Measurements from ENCODE around the genes DEGS1 and NVL.

DNA sequence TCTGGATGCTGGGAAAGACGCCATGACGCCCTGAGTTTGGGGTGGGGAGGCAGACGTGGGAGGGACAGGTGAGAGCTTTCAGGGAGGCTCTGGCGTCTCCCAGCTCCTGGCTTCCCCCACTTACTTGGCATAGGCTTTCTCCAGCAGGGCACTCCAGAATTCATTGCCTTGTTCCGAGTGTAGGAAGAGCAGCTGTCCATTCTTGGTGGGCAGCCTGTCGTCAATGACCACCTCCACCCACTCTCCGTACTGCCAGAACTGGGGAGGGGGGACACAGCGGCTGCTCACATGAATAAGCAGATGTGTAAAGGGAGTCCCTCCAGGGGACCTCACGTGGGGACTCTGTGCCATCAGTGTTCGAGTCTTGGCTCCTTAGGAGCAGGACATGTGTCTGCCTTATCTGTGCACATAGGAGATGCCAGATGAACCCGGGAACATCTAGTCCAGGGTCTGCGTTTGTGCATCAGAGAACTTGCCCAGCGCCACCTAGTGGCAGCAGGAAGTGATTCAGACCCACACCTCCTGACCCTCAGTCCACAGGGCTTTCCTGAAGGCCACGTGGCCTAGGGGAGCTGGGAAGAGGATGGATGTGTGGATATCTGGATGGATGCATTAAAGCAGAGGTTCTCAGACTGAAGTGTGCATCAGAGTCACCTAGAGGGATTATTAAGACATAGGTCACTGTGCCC is 37.5 kb downstream of the CAPN8 start:
- PRO-cap, 5 experiments, result no peak in any of the 5 experiments
- RAMPAGE, long total RNA, 2 experiments, result no peak in any of the 2 experiments
- RRBS, result no CpG with 5 or more reads among the region's 14 CpGs

DNA sequence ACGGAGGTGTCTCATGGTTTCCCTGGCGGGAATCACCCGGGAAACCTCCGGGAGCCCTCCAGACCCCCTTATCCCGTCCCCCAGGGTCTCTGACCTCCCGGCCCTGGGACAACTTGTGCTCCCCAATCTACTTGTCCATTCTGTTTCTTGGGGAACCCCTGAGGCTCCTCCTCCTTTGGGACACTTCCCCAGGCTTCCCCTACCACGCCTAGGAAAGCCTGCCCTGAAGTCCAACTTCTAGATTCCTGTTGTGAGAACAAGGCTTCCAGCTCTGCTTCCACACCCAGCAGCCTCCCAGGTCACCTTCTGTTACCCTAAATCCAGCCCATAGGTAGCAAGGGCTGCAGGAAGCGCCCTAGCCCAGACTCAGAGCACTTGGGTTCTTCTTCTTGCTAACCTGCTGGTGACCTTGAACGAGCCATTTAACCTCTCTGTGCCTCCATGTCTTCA is 1.1 kb downstream of the CAPN2 start:
- PRO-cap, 5 experiments, result no peak in any of the 5 experiments
- RAMPAGE, long total RNA, 2 experiments, result no peak in any of the 2 experiments
- RRBS, result 23% methylated on average over 3 of the region's 9 CpGs

DNA sequence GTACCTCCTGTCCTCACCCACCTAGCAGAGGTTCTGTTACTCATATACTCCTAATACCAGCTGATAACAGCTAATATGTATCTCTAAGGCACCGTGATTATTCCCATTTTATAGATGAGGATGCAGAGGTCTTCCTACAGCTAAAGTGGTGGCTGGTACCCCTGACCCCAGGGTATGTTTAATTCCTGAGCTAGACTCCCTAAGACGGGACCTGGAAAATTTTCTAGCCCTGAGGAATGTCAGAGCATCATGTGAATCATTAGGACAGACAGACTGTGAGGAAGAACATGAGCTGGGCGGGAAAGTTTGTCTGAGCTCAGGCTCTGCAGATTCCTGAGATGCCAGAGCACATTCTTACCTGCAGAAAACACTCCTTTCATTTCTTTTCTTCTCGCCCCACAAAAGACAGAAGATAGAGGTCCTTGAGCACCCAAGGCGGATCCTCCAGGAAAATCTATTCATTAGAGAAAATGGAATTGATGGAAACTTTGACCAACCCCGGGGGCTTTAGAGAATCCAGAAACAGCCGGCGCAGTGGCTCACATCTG is 6.5 kb downstream of the CAPN2 start:
- PRO-cap, 5 experiments, result no peak in any of the 5 experiments
- RAMPAGE, long total RNA, 2 experiments, result no peak in any of the 2 experiments
- RRBS, result no CpG with 5 or more reads among the region's 8 CpGs

- PRO-cap, 5 experiments, result no peak in any of the 5 experiments
- RAMPAGE, long total RNA, 2 experiments, result no peak in any of the 2 experiments
- RRBS, result 100% methylated on average over 1 of the region's 6 CpGs
Measured at GRCh38 chr1:223771051-223771448, 58.7 kb downstream of the CAPN2 start.

DNA sequence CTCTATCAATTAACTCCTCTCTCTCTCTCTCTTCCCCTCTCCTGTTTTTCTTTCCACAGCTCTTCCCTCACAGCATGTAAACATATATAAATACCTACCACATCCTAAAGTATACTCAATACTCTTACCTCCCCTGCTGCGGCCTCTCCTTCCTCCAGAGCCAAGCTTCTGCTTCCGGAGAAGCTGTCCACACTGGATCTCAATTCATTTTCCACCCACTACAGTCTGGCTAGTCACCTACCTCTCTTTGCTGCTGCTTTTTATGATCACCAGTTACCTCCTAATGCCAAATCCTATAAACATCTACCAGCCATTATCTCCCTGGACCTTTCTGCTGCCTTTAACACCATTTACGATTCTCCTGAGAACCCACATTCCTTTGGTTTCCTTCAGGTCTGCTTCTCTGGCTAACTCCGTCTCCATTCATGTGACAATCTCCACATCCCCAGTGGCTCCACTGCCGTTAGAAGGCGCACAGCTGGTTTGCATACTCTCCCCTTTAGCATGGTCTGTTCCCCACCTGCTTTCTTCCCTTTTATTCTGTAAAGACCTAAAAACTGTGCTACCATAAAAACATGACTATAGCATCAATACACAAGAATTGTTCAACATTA is 64.9 kb downstream of the CAPN2 start:
- PRO-cap, 5 experiments, result no peak in any of the 5 experiments
- RAMPAGE, long total RNA, 2 experiments, result no peak in any of the 2 experiments
- RRBS, result no CpG with 5 or more reads among the region's 6 CpGs

- PRO-cap, 5 experiments, result no peak in any of the 5 experiments
- RAMPAGE, long total RNA, 2 experiments, result no peak in any of the 2 experiments
- RRBS, result no CpG with 5 or more reads among the region's 12 CpGs
Measured at GRCh38 chr1:223778221-223779187, 66.2 kb downstream of the CAPN2 start.

GRCh38 chr1:223804067-223804606 is 41.6 kb downstream of the TP53BP2 start:
- PRO-cap, 5 experiments, result no peak in any of the 5 experiments
- RAMPAGE, long total RNA, 2 experiments, result no peak in any of the 2 experiments
- RRBS, result no CpG with 5 or more reads among the region's 4 CpGs

DNA sequence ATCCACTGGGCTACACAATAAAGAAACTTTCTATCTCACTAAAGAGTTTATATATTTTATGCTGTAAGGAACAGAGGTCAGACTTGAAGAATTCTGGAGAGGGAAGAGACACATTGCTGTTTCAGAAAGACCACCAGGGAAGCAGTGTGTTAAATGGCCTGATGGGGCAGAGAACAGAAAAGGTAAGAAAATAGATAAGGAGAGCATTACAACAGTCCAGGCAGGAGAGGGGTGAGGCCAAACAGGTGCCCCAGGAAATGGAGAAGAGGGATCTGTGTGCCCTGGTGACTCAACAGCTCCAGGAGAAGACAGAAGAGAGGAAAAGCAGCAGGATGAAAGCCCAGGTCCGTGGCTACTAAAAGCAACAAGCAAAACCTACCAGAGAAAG is 9.2 kb downstream of the TP53BP2 start:
- PRO-cap, 5 experiments, result peak in 1 of 5 experiments; most common plus-strand start position 301 of the sequence (in 1)
- RAMPAGE, long total RNA, 2 experiments, result no peak in any of the 2 experiments
- RRBS, result no CpG with 5 or more reads among the region's 1 CpG

DNA sequence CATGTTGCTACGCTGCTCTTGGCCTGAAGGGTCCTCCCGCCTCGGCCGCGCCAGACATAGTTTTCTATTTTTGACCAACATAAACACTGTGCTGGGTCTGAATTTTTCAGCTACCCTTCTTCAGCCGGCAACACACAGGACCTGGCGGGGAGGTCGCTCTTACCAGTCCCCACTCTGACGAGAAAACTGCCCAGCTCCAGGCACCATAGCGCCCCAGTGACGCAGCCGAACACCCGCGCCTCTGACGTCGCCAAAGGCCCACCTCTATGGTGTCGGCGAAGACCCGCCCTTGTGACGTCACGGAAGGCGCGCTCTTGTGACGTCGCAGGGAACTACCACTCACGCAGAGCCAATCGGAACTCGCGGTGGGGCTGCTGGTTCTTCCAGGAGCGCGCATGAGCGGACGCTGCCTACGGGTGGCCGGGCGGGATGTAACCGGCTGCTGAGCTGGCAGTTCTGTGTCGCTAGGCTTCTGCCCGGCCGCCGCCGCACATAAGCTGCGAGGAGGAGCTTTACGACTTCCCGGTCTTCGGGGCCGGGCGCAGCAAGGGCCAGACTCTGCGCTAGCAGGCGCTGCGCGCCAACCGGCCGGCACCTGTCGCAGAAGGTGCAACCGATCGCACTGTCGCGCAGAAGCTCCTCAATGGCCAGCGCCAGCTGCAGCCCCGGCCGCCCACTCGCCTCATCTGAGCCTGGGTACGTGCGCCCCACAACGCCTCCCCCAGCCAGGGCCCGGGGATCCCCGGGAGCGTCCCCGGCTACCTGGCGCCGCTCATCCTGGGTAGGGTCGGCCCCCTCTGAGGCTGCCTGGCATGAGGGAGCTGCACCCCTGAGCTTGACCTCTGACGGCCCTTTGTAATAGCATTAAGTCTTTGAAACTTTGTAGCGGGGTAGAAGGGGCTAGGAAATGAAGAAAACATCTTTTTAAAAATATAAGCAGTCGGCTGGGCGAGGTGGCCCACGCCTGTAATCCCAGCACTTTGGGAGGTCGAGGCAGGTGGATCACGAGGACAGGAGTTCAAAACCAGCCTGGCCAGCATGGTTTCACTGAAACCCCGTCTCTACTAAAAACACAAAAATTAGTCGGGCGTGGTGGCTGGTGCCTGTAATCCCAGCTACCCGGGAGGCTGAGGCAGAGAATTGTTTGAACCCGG is 121.2 kb upstream of the FBXO28 start:
- PRO-cap, 5 experiments, result peak in 5 of 5 experiments; most common plus-strand start position 409 of the sequence (in 3); most common minus-strand start position 218 of the sequence (in 4)
- RAMPAGE, long total RNA, 2 experiments, result start-site peak on the minus strand in 1 of 2 experiments, centred at position 228 of the sequence, 220 reads per replicate
- RRBS, result no CpG with 5 or more reads among the region's 85 CpGs

GRCh38 chr1:224063711-224064156 is 50.2 kb upstream of the FBXO28 start:
- PRO-cap, 5 experiments, result no peak in any of the 5 experiments
- RAMPAGE, long total RNA, 2 experiments, result no peak in any of the 2 experiments
- RRBS, result no CpG with 5 or more reads among the region's 2 CpGs

GRCh38 chr1:224106327-224107059 is 7.4 kb upstream of the FBXO28 start:
- PRO-cap, 5 experiments, result peak in 1 of 5 experiments; most common plus-strand start chr1:224106751 (in 1); most common minus-strand start chr1:224106620 (in 1)
- RAMPAGE, long total RNA, 2 experiments, result no peak in any of the 2 experiments
- RRBS, result no CpG with 5 or more reads among the region's 6 CpGs

DNA sequence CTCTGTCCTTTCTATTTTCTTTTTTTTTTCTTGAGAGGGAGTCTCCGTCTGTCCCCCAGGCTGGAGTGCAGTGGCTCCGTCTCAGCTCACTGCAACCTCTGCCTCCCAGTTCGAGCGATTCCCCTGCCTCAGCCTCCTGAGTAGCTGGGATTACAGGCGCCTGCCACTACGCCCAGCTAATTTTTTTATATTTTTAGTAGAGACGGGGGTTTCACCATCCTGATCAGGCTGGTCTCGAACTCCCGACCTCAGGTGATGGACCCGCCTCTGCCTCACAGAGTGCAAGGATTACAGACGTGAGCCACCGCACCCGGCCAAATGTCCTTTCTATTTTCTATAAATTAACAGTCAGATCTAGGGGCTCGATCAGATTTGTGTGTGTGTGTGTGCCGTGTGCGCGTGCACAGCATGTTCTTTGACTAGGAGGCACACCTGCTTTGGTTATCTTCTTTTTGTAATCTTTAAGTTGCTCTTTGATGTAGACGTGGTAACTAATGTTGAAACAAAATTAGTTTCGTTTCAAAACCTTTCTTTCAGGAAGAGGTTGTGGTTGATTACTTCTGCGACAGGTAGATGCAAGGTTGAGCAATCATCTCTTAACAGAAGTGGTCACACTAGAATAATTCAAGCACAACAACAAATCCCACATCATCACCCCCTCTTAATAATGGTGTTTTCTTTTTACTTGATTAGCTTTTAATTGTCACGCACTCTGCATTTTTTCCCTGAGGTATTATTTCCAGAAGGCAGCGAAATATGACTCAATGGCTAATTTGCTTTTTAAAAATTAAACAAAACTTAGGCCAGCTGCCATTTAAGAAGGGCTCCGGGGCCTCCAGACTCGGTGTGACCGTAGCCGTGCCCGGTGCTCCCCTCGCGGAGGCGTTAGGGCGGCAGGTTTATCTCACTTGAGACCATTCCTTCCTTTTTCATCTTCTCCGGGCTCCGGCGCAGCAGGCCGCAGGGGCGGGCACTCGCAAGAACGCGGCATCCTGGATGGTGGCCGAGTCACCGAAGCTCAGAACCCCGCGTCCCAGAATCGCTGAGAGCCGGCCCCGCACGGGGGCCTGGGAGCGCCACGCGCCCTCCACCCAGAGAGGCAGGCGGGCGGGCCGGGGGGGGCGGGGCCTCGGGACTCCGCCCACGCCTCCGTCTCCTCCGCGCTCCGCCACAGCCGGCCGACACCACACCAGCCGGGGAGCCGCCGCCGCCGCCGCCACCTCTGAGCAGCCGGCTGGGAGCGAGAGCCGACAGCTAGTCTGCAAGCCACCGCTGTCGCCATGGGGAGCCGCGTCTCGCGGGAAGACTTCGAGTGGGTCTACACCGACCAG is at the start of gene DEGS1:
Gene DEGS1, plus strand, starts transcription at position 1,184 of the 1,331 bp plus-strand sequence.
- PRO-cap, 5 experiments, result peak in 5 of 5 experiments; most common plus-strand start position 1,184 of the sequence (in 5); most common minus-strand start position 1,041 of the sequence (in 5)
- RAMPAGE, long total RNA, 2 experiments, result start-site peak on the plus strand in 2 of 2 experiments, centred at positions 1,186 to 1,193 of the sequence, 398 to 795 reads per replicate
- RRBS, result 2% methylated on average over 39 of the region's 80 CpGs

GRCh38 chr1:224184664-224184998 is 1.6 kb downstream of the DEGS1 start:
- PRO-cap, 5 experiments, result no peak in any of the 5 experiments
- RAMPAGE, long total RNA, 2 experiments, result no peak in any of the 2 experiments
- RRBS, result no CpG with 5 or more reads among the region's 17 CpGs

- PRO-cap, 5 experiments, result no peak in any of the 5 experiments
- RAMPAGE, long total RNA, 2 experiments, result no peak in any of the 2 experiments
- RRBS, result no CpG with 5 or more reads among the region's 4 CpGs
Measured at GRCh38 chr1:224213203-224213959, 30.3 kb downstream of the DEGS1 start.

DNA sequence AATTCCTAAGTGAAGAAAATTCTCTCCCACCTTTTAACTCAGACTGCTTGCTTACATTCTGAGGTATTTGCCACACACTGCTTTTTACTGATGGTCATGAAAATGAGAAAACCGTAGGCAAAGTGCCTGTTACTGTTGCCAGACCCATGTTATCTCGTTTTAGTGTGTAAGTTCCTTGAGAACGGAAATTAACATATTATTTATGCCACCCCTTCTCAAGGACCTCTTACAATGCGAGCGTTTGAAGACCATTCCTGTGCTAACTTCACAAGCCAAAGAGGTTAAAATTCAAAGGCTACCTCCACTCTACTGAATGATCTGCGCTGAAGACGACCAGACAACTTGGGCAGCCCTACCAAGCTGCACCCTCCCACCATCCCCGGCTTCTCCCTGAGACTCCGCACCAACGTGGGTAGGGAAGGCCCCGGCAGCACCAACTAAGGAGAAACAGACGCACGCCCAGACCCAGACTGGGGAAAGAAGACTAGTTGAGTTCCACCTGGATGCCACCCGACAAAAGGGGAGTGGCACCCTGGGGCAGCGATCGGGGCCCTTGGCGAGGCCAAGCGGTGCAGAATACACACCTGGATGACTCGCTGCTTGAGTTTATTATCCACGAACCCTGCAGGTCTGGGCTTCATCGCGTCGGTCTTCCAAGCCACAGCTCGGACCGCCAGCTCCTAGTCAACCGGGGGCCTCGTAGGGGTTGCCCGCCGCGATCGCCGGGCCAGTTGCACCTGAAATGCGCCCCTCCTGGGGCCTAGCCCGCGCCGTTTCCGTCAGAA is at the start of gene NVL:
Gene NVL, minus strand, starts transcription at position 686 of the 785 bp plus-strand sequence.
- PRO-cap, 5 experiments, result peak in 5 of 5 experiments; most common minus-strand start position 653 of the sequence (in 5)
- RAMPAGE, long total RNA, 2 experiments, result start-site peak on the minus strand in 2 of 2 experiments, centred at positions 665 to 669 of the sequence, 103 to 884 reads per replicate
- RRBS, result no CpG with 5 or more reads among the region's 37 CpGs

DNA sequence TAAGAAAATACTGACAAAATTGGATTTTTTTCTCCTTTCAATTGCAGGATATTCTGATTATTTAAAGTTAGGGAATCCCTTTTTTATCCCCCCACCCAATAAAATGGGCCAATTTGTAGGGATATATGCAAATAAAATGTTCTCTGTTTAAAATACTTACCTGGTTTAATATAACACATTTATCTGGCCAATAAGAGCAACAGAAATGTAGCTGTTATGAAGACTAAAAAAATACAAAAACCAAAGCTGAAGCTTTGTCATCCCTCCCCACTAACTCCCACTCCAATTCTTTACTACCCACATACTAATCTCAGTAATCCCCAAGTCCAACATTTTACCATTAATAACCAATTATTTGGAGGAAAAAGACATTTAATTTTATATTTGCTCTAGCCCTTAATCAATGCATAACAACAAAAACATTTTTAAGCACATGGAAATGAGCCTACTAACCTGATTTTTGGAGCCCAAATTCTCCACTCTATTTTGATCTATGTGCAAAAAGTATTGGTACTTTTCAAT is 30.0 kb downstream of the CNIH4 start:
- PRO-cap, 5 experiments, result no peak in any of the 5 experiments
- RAMPAGE, long total RNA, 2 experiments, result no peak in any of the 2 experiments

- PRO-cap, 5 experiments, result no peak in any of the 5 experiments
- RAMPAGE, long total RNA, 2 experiments, result no peak in any of the 2 experiments
- RRBS, result no CpG with 5 or more reads among the region's 7 CpGs
Measured at GRCh38 chr1:224387161-224387871, 30.6 kb downstream of the CNIH4 start.

DNA sequence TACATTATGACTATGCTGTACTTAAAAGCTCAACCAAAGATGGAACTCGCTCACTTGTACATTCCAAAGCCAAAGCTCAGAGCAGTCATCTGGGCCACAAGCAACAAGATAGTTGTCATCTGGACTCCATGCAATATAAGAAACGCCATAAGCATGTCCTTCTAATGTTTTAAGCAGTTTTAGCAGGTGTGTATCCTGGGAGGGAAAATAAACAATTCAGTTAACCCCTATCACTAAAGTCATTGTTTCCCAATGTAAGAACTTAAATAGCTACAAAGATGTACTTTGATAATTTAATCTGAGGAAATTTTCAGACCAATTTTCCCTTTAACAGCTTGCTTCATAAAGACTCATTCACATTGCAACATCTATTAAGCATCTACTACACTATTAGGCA is 30.2 kb downstream of the WDR26 start:
- PRO-cap, 5 experiments, result no peak in any of the 5 experiments
- RAMPAGE, long total RNA, 2 experiments, result no peak in any of the 2 experiments
- RRBS, result no CpG with 5 or more reads among the region's 2 CpGs

GRCh38 chr1:224411654-224412315 is 22.8 kb downstream of the WDR26 start:
- PRO-cap, 5 experiments, result no peak in any of the 5 experiments
- RAMPAGE, long total RNA, 2 experiments, result no peak in any of the 2 experiments
- RRBS, result no CpG with 5 or more reads among the region's 1 CpG

GRCh38 chr1:224420832-224421465 is 13.6 kb downstream of the WDR26 start:
- PRO-cap, 5 experiments, result no peak in any of the 5 experiments
- RAMPAGE, long total RNA, 2 experiments, result no peak in any of the 2 experiments
- RRBS, result no CpG with 5 or more reads among the region's 13 CpGs